A375 (cell line): ENCODE measurements around the genes USP9Y, CDY2A, KDM5D, RPS4Y2 and DAZ2.

GRCh38 chrY:7326117-7326832 lies 414.7 kb upstream of the AMELY start:
- RAMPAGE, long total RNA: no peak

GRCh38 chrY:12700993-12701370 lies at the start of gene USP9Y:
USP9Y (plus strand) TSS chrY:12701231.
- RAMPAGE, long total RNA: no peak

GRCh38 chrY:14340651-14341178 lies 183.6 kb upstream of the NLGN4Y start:
- RAMPAGE, long total RNA: no peak

GRCh38 chrY:14559214-14559676 lies 34.9 kb downstream of the NLGN4Y start:
- RAMPAGE, long total RNA: no peak

DNA sequence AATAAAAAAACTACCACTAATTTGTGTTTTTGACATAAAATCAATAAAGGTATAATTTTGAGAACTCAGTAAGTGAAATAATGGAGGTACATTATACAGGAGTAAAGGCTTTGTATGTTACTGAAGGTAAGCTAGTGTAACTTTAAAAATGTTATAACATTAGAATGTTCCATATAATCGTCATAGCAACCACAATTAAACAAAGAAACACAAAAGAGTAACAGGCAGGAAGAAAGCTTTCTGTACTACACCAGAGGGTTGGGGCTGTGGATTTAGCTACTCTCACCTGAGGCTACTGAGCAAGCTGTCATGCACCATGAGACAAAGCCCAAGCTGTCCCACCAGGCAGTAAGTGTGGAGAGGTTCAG lies at the start of gene CDY2A:
CDY2A (plus strand) TSS at position 218 of the 368 bp plus-strand sequence.
- RAMPAGE, long total RNA: no peak

GRCh38 chrY:19378659-19379146 lies 365.8 kb downstream of the KDM5D start:
- RAMPAGE, long total RNA: no peak

GRCh38 chrY:19502598-19503404 lies 241.7 kb downstream of the KDM5D start:
- RAMPAGE, long total RNA: no peak

- RAMPAGE, long total RNA: no peak
These were observed 136.6 kb downstream of the KDM5D start for GRCh38 chrY:19607963-19608363.

GRCh38 chrY:19744619-19745465 lies at the start of gene KDM5D:
KDM5D (minus strand) TSS chrY:19744726.
- RAMPAGE, long total RNA: no peak

GRCh38 chrY:20755933-20756248 lies at the start of gene RPS4Y2:
RPS4Y2 (plus strand) TSS chrY:20756108.
- RAMPAGE, long total RNA: no peak

GRCh38 chrY:23219121-23219603 lies at the start of gene DAZ2:
DAZ2 (plus strand) TSS chrY:23219533.
- RAMPAGE, long total RNA: no peak